Kidney (tissue), 2 donors: ENCODE measurements around the gene KRTAP10-1.

DNA sequence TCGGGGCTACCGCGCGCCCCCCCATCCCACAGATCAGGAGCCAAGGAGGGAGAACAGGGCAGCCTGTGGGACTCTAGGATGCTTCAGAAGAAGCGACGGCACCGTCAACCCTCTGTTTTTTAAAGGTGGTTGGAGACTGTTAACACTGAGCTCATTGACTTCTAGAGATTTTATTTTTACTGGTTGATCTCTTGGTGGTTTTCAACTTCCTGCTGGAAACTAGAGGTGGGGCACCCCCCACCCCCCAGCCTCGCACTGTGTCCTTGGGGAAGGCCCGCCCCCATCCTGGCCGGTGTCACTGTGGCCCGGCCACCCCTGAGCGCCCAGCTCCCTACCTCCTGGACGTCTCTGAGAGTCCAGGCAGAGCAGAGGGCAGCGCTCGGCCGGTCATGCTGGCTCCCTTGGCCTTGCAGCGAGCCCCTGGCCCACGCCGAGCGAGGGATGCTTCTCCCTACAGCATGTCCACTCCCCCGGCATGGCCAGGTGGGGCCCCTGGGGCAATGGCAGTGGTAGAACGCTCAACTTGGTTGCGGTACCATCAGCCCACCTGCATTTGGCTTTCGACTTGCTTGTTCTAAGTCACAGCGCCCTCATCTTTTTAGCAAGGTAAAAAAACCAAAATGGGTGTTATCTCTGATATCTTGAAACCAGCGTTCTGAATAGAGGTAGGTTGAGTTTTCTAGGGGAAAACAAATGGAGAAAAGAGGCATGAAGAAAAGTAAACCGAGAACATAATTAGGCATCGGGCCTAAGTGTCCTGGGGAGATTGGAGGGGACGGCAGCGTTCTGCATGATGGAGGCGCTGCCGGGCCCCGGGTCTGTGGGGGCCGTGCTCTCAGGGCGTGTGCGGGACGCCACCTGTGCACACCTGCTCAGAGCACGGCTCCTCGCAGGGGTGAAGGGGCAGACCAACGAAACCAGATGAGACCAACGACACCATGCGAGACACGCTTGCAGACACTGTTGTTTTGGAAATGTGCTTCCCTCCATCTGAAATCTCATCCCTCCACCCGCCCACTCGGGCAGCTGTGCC lies 28.6 kb upstream of the TRAPPC10 start:
- PRO-cap, result no peak
- RRBS, result 90% methylated on average over 2 of the region's 45 CpGs

DNA sequence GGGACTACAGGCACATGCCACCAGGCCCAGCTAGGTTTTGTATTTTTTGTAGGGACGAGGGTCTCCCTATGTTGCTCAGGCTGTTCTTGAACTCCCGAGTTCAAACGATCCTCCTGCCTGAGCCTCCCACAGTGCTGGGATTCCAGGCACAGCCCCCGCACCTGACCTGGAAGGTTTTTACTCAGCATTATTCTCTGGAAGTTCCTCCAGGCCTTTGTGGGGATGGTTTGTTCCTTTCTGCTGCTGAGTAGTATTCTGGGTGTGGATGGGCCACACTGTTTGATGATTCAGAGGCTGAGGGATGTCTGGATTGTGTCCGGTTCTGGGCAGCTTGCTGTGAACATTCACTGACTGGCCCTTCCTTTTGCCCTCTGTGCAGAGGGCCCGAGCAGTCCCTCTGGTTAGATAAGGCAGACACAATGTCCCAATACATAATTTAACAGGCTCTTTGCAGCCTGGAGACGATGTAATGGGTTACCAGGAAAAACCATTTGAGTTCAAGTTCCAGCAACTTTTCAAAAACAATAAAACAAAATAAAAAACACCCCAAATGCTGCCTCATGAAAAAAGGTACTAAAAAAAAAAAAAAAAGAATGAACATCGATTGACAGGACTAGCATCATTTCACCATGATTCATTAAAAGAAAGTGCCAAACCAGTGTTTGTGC lies 5.9 kb upstream of the TRAPPC10 start:
- PRO-cap, result no peak
- RRBS, result no CpG with 5 or more reads among the region's 8 CpGs

GRCh38 chr21:44316012-44316608 lies 16.3 kb downstream of the PFKL start:
- PRO-cap, result no peak
- RRBS, result 93% methylated on average over 1 of the region's 33 CpGs

DNA sequence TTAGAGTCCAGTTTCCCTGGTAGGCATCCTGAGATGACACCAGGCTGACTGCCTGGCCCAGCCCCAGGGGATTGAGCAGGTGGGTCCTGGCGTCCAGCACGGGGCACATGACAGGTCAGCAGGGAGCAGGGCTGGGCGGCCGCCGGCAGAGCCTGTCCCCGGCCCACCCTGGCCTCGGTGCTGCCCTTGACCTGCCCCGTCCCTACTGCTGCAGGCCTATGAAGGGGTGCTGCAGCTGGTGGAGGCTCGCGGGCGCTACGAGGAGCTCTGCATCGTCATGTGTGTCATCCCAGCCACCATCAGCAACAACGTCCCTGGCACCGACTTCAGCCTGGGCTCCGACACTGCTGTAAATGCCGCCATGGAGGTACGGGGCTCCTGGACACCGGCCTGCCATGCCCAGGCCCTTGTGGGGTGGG lies 15.6 kb downstream of the CFAP410 start:
- PRO-cap, result no peak
- RRBS, result 100% methylated on average over 1 of the region's 19 CpGs

DNA sequence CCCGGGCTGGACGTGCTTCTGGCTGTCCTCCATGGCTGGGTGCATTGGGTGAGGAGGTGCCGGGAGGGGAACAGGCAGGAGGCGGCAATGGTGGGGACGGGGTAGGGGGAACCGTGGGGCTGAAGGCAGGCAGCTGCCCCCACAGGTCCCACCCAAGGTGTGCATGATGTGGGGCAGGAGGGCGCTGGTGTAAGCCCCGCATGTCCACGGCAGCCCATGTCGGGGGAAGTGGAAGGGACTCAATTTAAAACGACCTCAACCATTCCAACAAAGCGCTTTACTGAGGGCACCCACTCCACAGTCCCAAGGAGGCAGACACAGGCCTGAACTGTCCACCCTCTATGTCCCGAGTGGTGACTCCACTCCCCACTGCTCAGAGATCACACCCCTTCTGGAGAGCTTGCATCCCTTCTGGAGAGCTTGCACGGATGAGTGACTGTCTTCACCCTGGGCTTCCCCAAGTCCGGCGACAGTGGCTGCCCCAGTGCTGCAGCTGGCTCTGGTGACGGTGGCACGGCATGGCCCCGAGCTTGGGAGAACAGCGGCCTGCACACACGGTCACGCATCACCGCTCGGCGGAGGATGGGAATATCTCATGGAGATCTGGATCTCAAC lies 10.4 kb downstream of the CFAP410 start:
- PRO-cap, result no peak
- RRBS, result 67% methylated on average over 4 of the region's 25 CpGs

GRCh38 chr21:44478161-44478839 lies 23.0 kb downstream of the LRRC3 start:
- PRO-cap, result no peak
- RRBS, result no CpG with 5 or more reads among the region's 16 CpGs

DNA sequence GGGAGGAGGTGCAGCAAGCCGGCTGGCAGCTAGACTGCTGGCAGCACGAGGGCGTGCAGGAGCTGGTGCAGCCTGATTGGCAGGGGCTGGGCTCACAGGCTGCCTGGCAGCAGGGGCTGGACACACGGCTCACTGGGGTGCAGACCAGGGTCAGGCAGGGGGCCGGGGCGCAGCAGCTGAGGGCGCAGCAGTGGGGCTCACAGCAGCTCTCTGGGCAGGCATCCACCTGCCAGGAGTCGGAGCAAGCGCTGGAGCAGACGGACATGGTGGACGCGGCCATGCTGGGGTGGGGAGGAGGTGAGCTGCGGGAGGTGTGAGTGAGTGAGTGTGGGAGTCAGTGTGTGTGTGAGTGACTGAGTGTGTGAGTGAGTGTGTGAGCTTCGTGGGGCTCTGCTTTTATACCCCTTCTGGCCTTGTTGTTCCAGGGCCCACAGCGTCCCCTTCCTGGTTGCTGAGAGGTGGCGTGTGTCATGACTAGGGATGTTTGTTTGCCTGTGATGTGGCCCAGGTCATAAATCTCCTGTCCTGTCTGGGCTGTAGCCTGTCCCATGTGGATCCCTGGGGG lies at the start of gene KRTAP10-1:
TSS of gene KRTAP10-1 (minus strand) at position 325 of the 565 bp plus-strand sequence.
- PRO-cap, result no peak
- RRBS, result no CpG with 5 or more reads among the region's 16 CpGs

- PRO-cap, result no peak
- RRBS, result no CpG with 5 or more reads among the region's 16 CpGs
Measured at GRCh38 chr21:44598037-44598664, 2.2 kb upstream of the KRTAP10-7 start.

DNA sequence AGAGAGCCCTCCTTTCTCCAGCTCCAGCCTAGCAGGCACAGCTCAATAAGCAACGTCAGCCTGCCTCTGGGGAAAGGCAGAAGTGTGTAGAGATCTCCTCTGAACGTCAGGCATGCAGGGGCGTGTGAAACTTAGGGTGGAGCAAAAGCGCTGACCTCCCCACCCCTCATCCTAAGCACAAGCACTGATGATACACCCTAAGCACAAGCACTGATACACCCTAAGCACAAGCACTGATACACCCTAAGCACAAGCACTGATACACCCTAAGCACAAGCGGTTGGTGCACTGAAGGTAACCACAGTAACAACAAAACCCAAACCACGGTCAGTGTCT lies 1.3 kb downstream of the KRTAP12-3 start:
- PRO-cap, result no peak
- RRBS, result no CpG with 5 or more reads among the region's 6 CpGs

DNA sequence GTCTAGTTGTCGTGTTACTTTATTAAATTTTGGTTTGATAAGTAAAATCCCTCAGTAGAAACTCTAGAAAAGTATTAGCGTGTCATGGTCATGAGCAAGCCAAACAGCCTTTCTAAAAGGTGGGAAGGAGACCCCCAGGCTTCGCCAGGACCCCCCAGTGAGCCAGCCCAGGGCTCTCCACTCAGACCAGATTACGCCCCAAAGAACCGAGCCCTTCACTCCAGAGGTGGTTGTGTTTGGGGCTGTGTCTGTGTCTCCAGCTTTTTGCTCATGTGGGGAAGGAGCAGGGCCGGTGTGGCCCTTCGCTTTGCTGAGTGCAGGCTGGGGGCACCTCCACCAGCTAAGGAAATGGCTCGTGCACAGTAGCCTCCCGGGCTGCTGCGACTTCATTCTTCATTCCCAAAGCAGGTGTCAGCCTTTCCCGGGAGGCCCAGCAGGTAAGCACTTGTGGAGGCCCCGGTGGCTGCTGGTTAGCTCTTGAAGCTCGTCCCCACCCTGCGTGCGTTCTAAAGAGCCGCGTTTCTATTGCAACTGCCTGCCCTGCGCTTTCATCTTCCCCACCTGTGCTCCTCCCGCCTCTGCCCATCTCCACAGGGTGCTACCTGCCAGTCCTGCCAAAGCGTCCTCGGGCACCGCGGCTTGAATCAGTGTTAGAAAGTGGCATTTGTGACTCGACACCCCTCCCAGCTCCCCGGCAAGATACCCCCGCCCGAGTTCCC lies 514 bp downstream of the TSPEAR start:
- PRO-cap, result no peak
- RRBS, result 6% methylated on average over 8 of the region's 27 CpGs

GRCh38 chr21:44845479-44846724 lies 27.6 kb downstream of the PTTG1IP start:
- PRO-cap, result no peak
- RRBS, result 3% methylated on average over 10 of the region's 48 CpGs

GRCh38 chr21:44907587-44907918 lies 13.1 kb downstream of the ITGB2 start:
- PRO-cap, result no peak
- RRBS, result no CpG with 5 or more reads among the region's 10 CpGs

DNA sequence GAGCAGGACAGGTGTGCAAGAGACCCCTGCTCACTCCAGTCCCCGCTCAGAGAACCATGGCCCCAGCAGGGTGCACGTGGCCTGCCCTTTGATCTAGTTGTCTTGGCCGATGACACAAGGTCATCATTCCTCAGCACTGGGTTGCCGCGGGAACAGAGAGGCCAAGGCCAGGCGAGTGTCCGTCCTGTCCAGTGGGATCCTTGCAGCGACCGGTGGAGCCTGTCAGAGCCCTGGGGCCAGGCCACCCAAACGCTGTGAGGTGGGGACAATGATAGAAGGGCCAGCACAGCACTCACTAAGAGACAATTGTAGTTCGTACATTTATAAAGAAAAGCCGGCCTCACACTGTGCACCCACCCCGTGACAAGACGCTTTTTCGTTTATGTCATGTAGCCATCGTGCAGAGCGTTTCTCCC lies 52.7 kb upstream of the ADARB1 start:
- PRO-cap, result no peak
- RRBS, result 85% methylated on average over 3 of the region's 17 CpGs

DNA sequence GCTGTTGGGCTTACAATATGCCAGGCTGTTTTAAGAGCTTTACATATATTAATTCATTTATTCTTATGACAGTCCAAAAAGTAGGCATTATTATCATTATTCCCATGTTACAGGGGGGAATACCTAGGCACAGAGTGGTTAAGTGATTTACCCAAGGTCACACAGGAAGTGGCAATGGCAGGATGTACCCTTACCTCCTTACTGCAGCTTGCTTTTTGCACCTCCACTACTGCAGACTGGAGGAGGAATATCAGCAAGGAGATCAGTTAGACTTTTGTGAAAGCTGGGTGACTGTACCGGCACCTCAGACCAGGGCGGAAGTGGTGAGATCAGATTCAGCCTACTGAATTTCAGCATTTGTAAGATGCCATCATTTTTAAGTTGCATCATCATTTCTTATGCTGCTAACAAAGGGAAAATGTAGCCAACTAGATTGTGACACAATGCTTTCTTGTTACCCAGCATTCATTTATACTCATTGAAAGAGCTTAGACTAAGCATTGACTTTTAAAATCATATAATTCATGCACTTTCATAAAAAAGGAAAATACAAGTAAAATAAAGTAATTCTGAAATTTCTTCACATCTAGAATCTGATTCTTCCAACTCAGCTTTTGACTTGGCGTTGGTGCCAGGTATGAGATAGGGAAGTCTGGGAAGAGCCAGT lies 4.6 kb downstream of the ADARB1 start:
- PRO-cap, result no peak
- RRBS, result no CpG with 5 or more reads among the region's 3 CpGs

GRCh38 chr21:45095485-45096017 lies 21.2 kb downstream of the ADARB1 start:
- PRO-cap, result no peak
- RRBS, result no CpG with 5 or more reads among the region's 13 CpGs

- PRO-cap, result no peak
- RRBS, result no CpG with 5 or more reads among the region's 6 CpGs
Measured at GRCh38 chr21:45138102-45138613, 63.8 kb downstream of the ADARB1 start.

DNA sequence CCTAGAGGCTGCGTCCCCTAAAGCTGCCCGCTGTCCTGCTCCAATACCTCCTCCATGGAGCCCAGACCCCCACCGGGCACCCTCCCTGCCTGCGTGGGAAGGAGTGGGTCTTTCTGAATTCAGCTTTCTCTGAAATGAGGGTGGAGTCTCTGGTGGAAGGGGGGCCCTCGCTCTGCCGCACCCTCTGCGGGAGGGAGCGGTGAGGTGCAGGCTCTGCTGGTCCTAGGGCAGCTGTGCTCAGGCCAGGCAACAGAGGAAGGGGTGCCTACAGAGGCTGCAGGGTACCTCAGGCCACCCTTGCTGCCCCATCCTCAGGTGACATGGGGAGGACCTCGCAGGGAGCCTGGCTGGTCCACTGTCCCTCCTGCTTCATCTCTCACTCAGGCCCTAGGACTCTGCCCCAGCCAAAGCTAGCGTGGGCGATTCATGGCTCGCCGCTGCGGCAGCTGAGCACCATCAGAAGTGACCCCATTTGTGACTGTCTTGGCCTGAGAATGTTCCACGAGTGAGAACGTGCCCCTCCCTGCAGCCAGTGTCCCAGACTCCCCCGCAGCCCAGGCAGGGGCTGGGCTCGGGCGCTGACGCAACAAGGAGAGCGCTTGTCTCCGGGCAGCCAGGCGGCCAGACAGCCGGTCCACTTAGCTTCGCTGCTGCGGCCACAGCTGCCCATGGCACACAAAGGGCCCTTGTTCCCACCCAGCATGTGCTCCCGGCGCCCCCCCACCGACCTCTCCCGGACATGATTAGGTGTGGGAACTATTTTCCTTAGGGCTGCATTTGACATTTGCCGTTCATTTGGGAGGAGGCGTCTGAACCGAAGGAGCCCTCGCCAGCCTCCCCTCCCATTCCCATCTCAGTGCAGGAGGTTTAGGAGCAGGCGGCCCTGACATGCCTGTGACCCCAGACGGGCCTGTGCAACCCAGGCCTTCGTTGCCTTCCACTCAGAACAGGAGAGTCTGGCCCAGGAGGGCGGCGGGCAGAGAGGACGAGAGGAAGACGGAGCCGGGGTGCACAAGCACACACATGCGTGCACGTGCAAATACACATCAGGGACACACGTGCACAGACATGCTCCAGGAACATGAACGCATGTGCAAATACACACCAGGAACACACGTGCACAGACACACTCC lies 19.2 kb upstream of the POFUT2 start:
- PRO-cap, result bidirectional peak, plus-strand start at position 628 of the sequence, minus-strand start at position 464 of the sequence
- RRBS, result 50% methylated on average over 12 of the region's 47 CpGs

DNA sequence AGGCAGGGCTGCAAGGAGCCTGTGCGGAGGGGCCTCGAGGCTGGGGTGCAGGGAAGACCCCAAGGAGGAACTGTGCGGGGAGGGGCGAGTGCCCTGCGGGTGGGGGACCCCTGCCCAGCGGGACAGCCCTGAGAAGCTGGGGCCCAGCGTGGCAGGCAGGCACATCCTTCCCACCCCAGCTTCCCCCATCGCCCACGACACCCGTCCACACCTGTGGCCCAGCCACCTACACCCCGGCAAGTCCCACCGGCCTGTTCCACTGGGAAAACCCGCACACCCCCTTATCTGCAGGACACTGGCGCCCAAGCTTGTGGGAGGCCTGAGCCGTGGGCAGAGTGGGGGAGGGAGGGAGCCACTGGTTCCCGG lies 37.5 kb upstream of the POFUT2 start:
- PRO-cap, result no peak
- RRBS, result 64% methylated on average over 3 of the region's 16 CpGs

- PRO-cap, result no peak
- RRBS, result 94% methylated on average over 2 of the region's 20 CpGs
Measured at GRCh38 chr21:45351202-45351656, 53.7 kb upstream of the COL18A1 start.

- PRO-cap, result no peak
- RRBS, result 56% methylated on average over 5 of the region's 32 CpGs
Measured at GRCh38 chr21:45411318-45412048, 6.5 kb downstream of the COL18A1 start.